Colon Carcinoma Metastatic in the Brain (tissue), 2 donors: ENCODE data around the genes CIITA, CLEC16A and PRM1.

- PRO-cap, 2 experiments = no peak in any of the 2 experiments
Observed at GRCh38 chr16:10177784-10178482, 4.3 kb downstream of the GRIN2A start.

DNA sequence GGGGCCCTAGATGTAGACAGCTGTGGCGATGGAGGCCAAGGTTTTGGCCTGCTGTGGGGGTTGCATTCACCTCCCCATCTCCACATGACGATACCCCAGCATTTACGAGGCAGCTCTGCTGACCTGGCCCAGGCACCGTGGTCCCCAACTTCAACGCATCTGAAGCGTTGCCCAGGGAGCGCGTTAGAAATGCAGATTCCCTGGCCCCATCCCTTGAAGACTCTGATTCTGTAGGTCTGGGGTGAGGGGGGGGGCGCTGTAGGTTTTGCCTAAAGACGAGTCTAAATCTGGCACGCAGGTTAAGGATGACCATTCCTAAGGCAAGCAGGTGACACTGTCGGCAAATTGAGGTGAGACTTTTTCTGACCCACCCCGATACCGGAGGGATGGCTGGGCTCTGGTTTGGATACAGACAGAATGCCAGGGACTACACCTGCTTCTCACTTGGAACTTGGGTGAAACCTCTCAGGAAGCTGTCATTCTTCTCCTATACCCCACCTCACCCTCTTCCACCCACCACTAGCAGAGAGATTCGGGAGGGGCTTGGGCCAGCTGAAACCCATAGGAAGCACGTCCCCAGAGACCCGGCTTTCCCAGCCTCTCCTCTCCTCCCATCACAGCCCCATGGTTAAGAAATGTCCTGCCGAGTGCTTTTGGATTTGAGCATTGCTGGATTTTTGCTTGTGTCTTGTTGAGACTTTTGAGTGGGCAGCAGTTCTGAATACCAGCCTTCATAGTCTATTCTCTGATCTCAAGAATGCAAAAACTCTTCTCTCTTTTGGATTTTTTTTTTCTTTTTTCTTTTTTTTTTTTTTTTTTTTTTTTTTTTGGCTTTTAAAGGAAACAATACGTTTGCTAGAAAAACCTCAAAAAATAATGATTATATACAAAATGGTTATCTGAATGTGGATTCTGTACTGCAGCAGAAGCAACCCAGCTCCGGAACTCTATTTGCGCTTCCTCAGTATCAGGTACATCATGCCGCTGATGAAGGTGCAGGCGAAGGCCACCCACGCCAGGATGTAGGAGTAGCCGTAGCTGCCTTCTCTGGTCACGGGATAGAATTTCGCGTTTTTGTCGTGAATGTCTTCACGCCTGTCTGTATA is 48.1 kb downstream of the EMP2 start:
- PRO-cap, 2 experiments = no peak in any of the 2 experiments

GRCh38 chr16:10622006-10623032 is 41.9 kb upstream of the EMP2 start:
- PRO-cap, 2 experiments = no peak in any of the 2 experiments

DNA sequence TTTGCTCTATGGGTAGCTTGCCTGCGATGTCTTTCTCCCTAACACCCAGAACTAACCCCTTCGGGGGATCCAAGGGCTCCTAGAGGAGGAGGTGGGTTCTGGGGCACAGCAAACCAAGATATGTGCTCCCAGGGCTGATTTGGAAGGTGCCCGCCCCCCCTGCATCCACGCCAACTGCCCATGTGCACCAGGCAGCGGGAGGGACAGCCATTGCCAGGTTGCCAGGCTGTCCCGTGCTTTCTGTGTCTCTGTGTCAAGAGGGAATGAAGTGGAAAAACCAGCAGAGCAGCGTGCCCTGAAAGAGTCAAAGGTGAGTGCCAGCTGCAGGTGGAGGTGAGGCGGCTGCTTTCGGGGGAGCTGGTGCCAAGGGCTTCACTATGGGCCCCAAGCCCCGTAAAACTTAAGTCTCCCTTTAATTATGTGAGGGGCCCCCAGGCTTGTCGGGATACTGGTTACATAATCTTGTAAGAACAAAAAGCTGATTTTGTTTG is 6.4 kb downstream of the TEKT5 start:
- PRO-cap, 2 experiments = no peak in any of the 2 experiments

- PRO-cap, 2 experiments = no peak in any of the 2 experiments
Observed at GRCh38 chr16:10761250-10762066, 17.8 kb downstream of the NUBP1 start.

- PRO-cap, 2 experiments = no peak in any of the 2 experiments
Observed at GRCh38 chr16:10868381-10868928, 8.5 kb upstream of the CIITA start.

DNA sequence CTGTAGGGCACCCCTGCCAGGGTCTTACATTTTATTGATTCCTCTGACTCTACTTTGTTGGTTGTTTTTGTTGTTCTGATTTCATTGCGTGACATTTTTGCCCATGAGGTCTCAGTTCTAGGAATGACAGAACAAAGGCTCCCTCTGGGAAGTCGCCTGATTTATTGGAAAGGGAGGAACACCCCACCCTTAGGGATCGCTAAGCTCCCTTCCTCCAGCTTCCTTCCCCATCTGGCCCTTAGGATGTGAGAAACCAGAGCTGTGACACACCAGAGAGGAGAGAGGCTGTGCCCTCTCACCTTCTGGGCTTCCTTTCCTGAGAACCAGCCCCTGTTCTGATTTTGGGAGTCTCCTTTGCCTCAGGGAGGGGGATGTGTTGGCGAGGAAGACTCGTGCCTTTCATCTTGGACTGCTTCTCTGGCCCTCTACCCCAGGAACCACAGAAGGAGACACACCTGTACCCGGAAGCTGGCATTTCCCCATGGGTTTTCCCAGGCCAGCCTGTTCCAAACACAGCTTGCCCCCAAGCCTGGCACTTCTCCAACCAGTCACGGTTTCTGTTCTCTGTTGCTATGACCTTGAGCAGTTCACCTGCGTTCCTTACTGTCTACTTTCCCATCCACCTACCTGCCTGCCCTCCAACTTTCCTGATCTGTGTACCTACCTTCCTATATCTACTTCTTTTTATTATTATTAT is 5.5 kb upstream of the CIITA start:
- PRO-cap, 2 experiments = no peak in any of the 2 experiments

DNA sequence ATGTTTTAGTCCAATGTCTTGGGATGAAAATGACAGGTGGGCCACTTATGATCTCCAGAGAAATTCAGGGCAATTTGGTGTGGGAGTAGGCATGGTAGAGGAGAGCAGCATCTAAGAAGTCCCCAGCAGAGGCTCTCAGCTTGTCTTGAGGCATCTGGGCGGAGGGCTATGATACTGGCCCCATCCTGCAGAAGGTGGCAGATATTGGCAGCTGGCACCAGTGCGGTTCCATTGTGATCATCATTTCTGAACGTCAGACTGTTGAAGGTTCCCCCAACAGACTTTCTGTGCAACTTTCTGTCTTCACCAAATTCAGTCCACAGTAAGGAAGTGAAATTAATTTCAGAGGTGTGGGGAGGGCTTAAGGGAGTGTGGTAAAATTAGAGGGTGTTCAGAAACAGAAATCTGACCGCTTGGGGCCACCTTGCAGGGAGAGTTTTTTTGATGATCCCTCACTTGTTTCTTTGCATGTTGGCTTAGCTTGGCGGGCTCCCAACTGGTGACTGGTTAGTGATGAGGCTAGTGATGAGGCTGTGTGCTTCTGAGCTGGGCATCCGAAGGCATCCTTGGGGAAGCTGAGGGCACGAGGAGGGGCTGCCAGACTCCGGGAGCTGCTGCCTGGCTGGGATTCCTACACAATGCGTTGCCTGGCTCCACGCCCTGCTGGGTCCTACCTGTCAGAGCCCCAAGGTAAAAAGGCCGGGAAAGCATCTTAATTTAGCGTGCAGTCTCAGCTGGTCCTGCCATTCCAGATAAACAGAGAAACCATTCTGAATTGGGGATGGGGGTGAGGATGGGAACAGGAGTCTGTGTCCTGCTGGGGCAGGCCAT is at the start of gene CIITA:
CIITA (plus strand) TSS at position 510 of the 831 bp plus-strand sequence.
- PRO-cap, 2 experiments = no peak in any of the 2 experiments

DNA sequence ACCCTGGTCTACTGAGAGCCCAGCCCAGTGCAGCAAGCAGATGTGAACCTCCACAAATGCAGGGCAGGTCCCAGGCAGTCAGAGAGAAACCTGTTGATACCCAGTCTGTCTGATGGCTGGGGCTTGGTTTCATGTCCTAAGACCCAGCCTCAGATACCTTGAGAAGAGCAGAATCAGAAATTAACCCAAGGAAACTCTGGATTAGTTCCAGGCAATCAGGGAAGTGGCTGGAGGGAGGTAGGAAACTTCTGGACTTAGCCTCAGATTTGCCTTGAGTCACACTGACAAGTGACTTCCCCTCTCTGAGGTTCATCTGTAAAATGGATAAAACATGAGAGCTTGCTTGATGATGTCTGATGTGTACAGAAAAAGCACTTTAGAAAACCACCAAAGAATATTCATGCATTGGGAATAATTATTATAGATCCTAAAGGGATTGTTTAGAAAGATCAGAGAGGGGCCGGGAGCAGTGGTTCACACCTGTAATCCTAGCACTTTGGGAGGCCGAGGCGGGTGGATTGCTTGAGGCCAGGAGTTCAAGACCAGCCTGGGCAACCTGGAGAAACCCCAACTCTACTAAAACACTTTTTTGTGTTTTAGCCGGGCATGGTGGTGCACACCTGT is 3.6 kb downstream of the CIITA start:
- PRO-cap, 2 experiments = no peak in any of the 2 experiments

GRCh38 chr16:10918665-10919268 is 23.5 kb downstream of the DEXI start:
- PRO-cap, 2 experiments = no peak in any of the 2 experiments

DNA sequence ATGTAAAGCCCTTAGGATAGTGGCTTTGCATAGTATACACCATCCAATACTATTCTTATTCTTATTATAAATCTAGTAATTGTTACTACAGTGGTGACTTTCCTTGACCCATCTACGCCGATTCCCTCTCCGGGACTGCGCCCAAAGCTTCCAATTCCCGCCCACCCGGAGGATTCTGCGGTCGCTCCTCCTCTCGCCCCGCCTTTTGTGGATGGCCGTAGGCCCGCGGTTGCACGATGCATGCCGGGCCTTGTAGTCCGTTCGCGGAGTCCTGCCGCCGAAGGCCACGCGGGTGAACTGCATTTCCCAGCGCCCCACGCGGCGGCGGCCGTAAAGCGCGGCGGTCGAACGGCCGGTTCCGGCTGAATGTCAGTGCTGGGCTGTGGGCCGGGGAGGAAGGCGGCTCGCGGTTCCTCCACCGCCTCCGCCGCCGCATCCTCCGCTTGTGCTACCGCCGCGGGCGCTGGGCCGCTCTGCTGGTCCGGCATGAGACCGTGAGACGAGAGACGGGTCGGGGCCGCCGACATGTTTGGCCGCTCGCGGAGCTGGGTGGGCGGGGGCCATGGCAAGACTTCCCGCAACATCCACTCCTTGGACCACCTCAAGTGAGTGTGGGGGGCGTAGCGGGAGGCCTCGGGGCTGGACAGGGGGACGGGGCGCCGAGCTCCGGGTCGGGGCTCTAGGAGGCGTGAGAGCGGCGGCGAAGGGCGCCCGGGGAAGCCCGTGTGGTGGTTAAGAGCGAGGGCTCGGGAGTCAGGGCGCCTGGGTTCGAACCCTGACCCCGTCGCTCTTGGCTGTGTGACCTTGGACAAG is at the start of gene CLEC16A:
CLEC16A (plus strand) TSS at position 372 of the 813 bp plus-strand sequence.
- PRO-cap, 2 experiments = peak in 2 of 2 experiments; most common plus-strand start position 375 of the sequence (in 1); most common minus-strand start position 137 of the sequence (in 2)

DNA sequence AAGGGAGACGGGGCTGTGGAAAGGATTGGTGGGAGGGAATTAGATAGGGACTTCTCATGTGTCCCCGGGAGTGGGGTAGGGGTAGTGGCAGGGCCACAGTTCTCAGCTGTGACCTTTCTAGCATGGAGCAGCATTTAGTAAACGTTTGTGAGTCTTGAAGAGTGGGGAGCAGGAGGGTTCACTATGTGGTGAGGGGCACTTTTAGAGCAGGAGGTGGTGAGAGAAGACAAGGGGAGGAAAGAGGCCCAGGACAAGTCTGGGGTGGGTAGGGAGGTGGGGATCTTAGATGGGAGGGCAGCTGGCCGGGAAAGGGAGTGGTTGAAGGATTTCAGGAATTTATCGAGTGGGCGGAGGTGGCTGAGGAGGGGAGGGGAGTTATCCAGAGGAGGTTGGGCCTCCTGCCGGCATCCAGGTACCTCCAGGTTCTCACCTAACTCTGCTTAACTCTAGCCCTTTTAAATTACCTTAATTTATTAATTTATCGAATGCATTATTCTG is 1.9 kb downstream of the CLEC16A start:
- PRO-cap, 2 experiments = no peak in any of the 2 experiments

GRCh38 chr16:11093917-11094670 is 149.7 kb downstream of the CLEC16A start:
- PRO-cap, 2 experiments = no peak in any of the 2 experiments

DNA sequence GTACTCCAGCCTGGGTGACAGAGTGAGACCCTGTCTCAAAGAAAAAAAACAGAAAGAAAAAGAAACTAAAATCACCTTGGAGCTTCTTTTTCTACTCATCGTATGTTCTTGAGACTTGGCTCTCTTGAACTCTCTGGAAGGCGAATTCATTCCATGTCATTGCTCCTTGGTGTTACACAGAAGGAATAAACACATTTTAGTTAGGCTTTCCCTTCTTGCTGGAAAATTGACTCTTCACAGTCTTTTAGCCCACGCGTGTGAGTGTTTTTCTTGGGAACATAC is 142.4 kb downstream of the SOCS1 start:
- PRO-cap, 2 experiments = no peak in any of the 2 experiments

GRCh38 chr16:11281045-11281769 is at the start of gene PRM1:
PRM1 (minus strand) TSS chr16:11281330.
- PRO-cap, 2 experiments = no peak in any of the 2 experiments

DNA sequence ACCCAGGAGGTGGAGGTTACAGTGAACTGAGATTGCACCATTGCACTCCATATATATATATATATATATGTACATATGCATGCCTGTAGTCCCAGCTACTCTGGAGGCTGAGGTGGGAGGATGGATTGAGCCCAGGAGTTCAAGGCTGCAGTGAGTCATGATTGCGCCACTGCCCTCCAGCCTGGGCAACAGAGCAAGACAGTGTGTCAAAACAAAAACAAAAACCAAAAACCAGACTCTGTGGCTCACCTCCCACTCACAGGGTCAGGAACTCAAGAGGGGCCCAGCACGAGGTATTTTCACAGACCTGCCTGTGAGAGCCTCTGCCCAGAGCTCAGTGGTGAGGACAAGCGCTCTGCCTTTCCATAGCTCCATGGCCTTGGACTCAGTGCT is 30.5 kb upstream of the PRM1 start:
- PRO-cap, 2 experiments = no peak in any of the 2 experiments

- PRO-cap, 2 experiments = no peak in any of the 2 experiments
Observed at GRCh38 chr16:11540489-11540867, 13.4 kb upstream of the ENSG00000188897 start.

DNA sequence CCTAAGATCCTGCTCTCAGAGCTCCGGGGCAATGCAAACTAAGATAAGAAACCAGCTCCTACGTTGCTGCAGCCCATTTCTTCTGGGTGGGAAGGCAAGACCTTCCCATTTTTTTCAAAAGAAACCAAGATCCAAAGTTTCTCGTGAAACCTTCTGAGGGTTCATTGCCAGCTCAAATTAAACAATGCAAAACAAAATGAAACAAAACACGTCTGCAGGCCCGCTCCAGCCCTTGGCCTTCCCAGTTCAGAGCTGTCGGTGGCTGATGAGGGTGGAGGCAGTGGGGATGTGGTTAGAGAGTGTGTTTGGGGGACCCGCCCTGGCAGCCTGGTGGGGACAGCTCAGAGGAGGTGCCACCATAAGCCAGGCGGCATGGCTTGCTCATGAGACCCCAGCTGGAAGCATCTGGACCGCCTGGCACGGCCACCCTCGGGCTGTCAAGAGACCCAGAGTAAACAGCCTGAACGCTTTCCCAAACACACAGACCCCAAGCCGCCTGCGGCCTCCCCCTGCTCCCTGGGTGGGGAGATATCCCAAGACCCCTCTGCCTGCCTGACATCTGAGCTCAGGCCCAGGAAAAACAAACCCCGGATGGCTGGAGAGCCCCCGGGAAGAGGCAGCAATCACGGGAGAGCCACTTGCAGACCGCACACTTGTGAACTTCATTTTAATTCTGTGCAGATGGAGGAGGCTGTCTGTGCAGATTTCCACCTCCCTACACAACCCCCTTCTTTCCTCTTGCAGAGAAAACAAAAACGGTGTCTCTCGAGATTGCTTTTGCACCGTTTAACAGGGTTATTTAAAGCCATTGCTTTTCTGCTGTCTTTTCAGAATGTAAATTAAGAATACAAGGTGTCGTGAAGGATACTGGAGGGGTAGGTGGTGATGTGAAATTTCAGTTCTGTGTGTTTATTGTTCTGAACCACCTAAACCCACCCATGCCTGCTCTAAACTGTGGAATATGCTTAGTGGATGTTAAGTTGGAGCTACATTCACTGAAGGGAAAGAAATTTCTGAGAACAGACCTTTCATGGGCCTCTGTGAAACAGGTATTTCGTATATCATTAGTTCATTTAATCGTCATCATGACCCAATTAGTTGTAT is 35.5 kb upstream of the LITAF start:
- PRO-cap, 2 experiments = no peak in any of the 2 experiments

- PRO-cap, 2 experiments = no peak in any of the 2 experiments
Observed at GRCh38 chr16:11627836-11628673, 40.2 kb upstream of the SNN start.

GRCh38 chr16:11677464-11678430 is 9.5 kb downstream of the SNN start:
- PRO-cap, 2 experiments = no peak in any of the 2 experiments